Thoracic aorta endothelial cell (primary cell): Measurements from ENCODE around the gene INPP5A.

DNA sequence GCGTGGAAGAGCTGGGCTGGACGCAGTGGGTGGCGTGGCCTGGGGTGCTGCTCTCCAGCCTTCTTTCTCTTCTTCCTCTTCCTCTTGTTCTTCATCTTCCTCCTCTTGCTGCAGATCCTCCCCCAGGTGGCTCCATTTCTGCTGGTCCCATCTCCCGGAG lies 23.2 kb downstream of the PWWP2B start:
- CAGE, long polyA plus RNA: no peak

DNA sequence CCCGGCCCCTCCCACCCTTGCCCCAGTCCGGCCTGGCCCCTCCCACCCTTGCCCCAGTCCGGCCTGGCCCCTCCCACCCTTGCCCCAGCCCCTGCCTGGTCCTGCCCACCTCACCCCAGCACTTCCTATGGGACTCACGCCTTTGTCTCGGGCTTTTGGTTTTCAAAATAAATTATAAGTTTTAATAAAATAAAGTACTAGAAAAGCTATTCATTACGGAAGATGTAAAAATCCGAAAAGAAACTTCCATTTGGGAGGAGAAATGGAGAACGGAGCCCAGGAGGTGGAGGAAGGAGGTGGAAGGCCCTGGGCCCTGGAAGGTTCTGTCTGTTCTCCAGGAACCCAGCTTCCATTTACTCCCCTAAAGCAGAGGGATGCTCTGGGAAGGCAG lies 52.2 kb downstream of the PWWP2B start:
- CAGE, long polyA plus RNA: no peak

DNA sequence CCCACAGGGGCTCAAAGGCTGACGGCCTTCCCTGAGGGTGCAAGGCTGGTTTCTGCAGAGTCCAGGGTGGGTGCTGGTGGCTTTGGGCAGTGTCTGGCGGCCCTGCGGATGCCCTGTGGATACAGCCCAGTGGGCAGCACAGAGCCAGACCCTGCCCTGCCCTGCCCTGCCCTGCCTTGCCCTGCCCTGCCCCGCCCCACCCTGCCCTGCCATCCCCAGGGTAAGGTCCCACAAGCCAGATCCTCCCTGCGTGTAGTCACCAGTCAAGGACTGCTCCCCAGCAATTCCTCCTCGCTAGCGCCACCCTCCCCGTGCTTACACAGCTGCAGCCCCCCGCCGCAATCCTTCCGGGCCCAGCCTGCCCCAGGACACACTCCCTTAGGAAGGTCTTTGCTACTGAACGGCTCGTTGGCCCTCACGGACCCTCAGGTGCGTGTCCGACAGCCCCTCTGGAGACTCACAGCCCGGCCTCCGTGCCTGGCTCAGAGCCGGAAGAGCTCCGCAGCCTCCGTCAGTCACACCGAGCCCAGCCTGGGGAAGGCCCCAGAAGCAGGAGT lies 68.2 kb downstream of the PWWP2B start:
- CAGE, long polyA plus RNA: no peak

GRCh38 chr10:132469578-132469932 lies 68.0 kb upstream of the INPP5A start:
- CAGE, long polyA plus RNA: no peak

- CAGE, long polyA plus RNA: no peak
Observed at GRCh38 chr10:132515663-132516033, 21.9 kb upstream of the INPP5A start.

- CAGE, long polyA plus RNA: no peak
Observed at GRCh38 chr10:132537674-132537972, at the start of gene INPP5A. Gene INPP5A, plus strand, starts transcription at chr10:132537787.

DNA sequence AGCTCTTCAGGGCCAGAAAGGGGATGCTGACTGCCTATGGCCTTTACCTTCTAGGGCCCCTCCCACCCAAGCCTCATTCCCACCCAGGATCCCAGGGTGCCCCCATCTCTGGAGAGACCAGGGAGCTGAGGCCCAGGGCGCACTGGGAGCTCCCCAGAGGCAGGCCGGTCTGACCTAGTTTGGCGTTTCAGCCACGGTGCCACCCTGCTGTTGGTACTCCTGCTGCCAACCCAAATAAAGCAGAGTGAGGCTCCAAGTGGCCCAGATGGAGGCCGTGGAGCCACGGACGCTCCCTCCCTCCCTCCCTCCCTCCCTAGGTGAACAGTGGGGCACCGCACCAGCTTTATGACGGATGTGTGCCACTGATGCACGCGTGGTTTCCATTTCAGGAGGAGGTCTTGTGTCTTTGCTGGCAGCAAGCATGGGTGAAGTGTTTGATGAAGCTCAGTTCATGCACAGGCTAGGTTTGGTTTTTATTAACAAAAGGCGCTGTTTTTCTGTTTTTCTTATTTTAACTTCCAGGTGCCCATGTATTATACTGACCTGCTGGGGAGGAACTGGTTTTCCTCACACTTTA lies 1.9 kb downstream of the INPP5A start:
- CAGE, long polyA plus RNA: no peak

- CAGE, long polyA plus RNA: no peak
Observed at GRCh38 chr10:132577978-132578908, 40.7 kb downstream of the INPP5A start.

DNA sequence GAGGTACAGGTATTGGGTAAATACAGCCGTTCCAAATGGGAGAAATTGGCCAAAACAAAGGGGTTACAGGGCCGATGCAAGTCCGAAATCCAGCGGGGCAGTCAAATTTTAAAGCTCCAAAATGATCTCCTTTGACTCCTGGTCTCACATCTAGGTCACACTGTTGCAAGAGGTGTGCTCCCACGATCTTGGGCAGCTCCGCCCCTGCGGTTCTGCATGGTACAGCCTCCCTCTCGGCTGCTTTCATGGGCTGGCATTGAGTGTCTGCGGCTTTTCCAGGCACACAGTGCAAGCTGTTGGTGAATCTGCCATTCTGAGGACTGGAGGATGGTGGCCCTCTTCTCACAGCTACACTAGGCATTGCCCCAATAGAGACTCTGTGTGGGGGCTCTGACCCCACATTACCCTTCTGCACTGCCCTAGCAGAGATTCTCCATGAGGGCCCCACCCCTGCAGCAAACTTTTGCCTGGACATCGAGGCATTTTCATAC lies 61.7 kb downstream of the INPP5A start:
- CAGE, long polyA plus RNA: no peak

GRCh38 chr10:132632731-132633884 lies 95.5 kb downstream of the INPP5A start:
- CAGE, long polyA plus RNA: no peak

DNA sequence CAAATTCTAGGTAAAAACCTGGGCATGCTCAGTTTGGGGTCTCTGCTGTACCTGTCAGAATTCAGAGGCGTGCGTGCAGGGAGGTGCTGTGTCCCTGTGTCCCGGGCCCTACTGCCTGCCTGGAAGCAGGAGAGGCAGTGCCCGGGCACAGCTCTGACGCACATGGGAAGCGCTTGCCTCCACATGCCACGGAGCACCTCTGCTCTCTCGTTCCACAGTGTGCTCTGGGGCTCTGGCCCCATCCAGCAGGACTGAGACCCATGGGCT lies 83.5 kb downstream of the NKX6-2 start:
- CAGE, long polyA plus RNA: no peak

DNA sequence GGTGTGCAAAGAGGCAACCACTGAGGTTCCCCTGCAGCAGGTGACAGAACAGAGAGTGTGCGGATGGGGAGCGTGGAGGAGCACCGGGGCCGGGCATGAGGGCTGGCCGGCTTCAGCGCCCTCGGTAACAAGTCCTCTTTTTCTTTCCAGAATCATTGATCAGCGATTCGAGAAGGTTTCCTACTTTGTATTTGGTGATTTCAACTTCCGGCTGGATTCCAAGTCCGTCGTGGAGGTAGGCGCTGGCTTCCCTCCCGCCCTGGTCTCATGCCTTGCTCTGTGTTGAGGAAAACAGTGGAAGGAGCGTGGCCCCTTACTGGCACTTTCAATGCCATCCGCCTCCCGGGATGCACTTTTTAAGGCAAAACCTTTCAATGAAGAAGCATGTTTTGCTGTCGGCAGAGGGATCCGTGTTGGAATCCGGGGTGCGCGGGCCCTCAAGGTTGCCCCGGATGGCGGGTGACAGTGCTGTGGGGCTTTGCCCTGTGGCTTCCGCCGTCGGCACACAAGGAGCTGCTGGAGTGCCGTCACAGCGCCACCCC lies 59.2 kb downstream of the NKX6-2 start:
- CAGE, long polyA plus RNA: no peak

DNA sequence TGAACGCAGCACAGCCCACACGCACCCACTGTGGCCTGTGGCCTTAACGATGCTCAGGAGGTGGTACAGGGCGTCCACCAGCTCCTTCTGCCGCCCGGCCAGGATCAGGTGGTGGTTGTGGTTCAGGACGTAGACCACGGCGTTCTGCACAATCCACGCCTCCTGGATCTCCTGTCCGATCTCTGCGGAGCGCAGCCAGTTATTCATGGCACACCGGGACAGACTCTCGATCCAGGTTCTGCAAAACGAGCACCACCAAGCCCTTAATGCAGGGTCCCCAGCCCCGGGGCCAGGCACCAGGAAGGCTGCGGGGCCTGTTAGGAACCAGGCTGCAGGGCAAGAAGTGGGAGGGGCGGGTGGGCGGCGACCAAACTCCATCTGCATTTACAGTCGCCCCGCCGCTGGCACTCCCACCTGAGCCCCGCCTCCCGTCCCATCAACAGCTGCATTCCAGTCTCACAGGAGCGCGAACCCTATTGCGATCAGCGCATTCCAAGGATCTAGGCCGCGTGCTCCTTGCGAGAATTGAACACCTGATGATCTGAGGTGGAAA lies 29.3 kb downstream of the CFAP46 start:
- CAGE, long polyA plus RNA: no peak

DNA sequence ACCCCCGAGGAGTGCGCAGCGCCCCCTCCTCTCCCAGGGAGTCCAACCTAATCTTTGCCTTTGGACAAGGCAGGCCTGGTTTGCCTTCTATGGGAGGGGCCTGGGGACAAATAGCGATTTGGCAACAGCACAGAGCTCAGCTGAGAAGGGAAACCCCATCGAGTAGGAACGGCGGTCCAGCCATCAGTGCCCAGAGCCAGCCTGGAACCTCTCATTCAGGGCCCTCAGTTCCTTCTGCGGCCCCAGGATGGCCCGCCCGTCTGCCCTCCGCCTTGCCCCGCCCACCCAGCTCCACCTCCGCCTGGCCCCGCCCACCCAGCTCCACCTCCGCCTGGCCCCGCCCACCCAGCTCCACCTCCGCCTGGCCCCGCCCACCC lies 32.5 kb upstream of the KNDC1 start:
- CAGE, long polyA plus RNA: no peak

GRCh38 chr10:133167313-133167996 lies 7.4 kb downstream of the KNDC1 start:
- CAGE, long polyA plus RNA: no peak

DNA sequence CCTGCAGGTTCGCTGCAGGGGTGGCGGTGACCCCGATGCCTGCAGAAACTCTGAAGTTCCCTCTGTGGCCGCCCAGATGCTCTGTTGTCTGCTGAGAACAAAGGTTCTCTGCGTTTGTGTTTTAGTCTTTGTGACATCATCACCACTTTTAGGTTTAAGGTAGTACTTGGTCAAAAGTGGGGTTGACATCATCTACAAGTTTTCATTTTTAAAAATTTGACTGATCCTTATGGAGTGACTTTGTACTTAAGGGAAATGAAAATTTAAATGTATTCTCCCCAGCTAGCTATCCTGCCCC lies 920 bp downstream of the VENTX start:
- CAGE, long polyA plus RNA: no peak

- CAGE, long polyA plus RNA: no peak
Observed at GRCh38 chr10:133287915-133288210, 11.2 kb upstream of the ADAM8 start.

- CAGE, long polyA plus RNA: no peak
Observed at GRCh38 chr10:133300550-133301311, 7.9 kb downstream of the TUBGCP2 start.

GRCh38 chr10:133312366-133312996 lies 3.8 kb downstream of the ZNF511 start:
- CAGE, long polyA plus RNA: no peak

DNA sequence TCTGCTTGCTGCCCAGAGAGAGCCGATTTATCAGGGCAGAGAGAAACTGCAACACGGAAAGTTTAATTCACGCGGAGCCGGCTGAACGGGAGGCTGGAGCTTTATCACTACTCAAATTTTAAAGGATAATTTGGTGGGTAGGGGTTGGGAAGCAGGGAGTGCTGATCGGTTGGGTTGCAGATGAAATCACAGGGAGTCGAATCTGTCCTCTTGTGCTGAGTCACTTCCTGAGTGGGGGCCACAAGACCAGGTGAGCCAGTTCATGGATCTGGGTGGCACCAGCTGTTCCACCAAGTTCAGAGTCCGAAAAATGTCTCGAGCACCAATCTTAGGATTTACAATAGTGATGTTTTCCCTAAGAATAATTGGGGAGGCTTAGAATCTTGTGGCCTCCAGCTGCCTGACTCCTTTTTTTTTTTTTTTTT lies 3.6 kb upstream of the PRAP1 start:
- CAGE, long polyA plus RNA: no peak